Heart (tissue), 3 donors: ENCODE measurements around the gene FARP1.

GRCh38 chr13:98142351-98143169, at the start of gene FARP1:
Gene FARP1, plus strand, starts transcription at chr13:98143094.
- RAMPAGE, long total RNA, 2 experiments = no peak in any of the 2 experiments

DNA sequence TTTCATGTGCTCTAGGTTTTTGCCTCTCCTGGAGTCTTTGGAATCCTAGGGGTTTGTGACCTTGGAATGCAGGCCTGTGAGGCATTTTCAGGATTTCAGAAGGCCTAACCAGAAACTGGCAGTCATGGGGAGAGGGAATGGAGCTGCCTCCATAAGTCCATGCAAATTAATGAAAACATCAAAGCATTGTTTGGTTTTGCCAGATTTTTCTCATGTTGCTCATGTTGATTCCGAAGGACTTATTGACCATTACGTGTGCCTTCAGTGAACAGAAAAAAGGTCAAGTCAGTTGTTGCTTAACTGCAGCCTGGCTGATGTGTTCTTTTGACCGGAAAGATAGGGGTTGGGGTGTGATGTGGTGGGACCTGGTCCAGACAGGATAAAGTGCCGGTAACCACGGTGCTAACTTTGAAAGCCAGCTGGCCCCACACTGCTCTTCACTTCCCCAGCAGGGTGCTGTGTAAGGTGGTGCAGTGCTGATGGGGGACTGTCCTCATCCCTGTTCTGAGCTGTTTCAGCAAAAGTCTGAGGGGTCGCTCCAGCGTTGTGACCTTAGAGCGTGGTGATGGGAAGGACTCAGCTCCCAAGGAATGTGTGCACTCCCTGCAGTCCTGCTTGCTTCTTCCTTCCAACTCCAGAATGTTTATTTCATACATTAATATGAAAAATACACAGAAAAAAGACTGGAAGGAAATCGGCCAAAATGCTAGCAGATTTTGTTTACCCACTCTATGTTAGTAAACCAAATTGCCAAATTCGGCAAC, 3.5 kb downstream of the RNF113B start:
- RAMPAGE, long total RNA, 2 experiments = no peak in any of the 2 experiments

GRCh38 chr13:98212949-98213730, 36.1 kb upstream of the RNF113B start:
- RAMPAGE, long total RNA, 2 experiments = no peak in any of the 2 experiments

GRCh38 chr13:98476157-98476426, 100.8 kb downstream of the STK24 start:
- RAMPAGE, long total RNA, 2 experiments = no peak in any of the 2 experiments

GRCh38 chr13:98490408-98490932, 86.4 kb downstream of the STK24 start:
- RAMPAGE, long total RNA, 2 experiments = no peak in any of the 2 experiments

DNA sequence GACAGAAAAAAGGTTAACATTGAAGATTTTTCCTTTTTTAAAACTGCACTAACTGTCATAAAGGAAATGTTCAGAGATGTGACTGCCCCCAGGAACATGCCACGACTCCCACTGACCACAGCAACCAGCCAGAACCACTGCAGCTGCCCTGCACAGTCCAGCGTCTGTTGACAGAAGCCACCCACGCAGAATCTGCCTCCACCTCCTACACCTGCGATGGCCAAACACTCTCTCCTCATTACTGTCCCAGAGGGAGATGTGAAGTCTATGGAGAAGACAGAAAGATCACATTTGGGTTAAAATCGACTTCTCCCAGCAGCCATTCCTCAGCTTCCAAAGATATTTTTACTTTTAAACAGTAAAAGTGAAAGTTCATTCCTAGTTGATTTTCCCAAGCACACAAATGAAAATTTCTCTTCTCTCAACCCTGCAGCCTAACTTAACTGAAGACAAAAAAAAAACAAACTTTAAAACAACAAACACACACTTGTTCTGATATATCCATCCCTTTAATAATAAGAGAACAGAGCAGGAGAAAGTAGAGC, 73.1 kb downstream of the STK24 start:
- RAMPAGE, long total RNA, 2 experiments = no peak in any of the 2 experiments

GRCh38 chr13:98523325-98524194, 53.3 kb downstream of the STK24 start:
- RAMPAGE, long total RNA, 2 experiments = no peak in any of the 2 experiments

GRCh38 chr13:98529328-98530364, 47.3 kb downstream of the STK24 start:
- RAMPAGE, long total RNA, 2 experiments = no peak in any of the 2 experiments

GRCh38 chr13:98568211-98568442, 8.8 kb downstream of the STK24 start:
- RAMPAGE, long total RNA, 2 experiments = no peak in any of the 2 experiments

GRCh38 chr13:98751268-98751855, 1.1 kb downstream of the SLC15A1 start:
- RAMPAGE, long total RNA, 2 experiments = no peak in any of the 2 experiments

DNA sequence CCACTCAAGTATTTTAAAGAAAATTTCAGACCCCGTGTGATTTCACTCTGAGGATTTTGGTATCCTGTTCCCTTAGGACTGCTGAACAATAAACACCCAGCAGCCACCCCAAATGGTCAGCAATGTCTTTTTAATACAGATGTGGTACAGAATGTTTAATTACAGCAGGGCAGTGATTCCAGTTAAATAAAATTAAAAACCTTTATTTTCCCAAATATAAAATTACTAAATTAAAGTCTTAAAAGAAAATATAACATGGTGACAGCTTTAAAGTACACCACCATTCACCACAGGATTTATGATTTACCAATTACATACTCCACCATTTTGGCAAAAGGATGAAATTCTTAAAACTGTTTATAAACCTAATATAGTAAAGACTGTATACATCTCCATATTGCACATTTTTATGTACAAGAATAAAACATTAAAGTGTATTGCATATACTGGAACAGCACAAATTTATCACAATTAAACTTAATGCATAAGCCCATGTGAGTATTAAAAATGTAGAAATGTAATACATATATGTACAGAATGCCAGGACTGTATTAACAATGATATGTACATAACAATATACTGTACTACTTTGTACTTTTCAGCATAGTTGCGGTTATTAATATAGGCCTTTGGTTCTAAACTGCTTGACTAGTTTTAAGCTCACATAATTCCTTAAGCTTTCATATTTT, 41.0 kb upstream of the SLC15A1 start:
- RAMPAGE, long total RNA, 2 experiments = no peak in any of the 2 experiments

DNA sequence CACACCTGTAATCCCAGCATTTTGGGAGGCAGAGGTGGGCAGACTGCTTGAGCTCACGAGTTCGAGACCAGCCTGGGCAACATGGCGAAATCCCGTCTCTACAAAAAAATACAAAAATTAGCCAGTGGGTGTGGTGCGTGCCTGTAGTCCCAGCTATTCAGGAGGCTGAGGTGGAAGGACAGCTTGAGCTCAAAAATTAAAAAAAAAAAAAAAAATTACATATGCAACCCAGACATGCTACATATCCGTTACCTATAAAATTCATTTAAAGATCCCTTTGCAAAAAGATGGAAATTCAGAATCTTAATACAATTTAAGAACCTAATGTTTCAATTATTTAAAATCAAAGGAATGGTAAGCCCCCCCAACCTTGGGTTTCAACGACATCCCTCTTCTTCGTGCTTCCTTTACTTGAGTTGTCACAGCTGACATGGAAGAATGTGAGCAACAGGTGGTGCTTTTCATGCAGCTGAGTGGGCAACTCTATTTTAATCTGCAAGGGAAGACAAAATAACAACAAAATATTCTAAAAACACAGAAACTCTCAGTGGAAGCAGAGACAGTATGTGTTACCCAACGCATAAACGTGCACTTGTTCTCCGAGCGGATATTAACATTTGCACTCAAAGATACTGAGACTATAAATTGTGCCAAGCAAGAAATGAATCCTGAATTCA, 92.4 kb downstream of the DOCK9 start:
- RAMPAGE, long total RNA, 2 experiments = no peak in any of the 2 experiments

- RAMPAGE, long total RNA, 2 experiments = no peak in any of the 2 experiments
Observed at GRCh38 chr13:98937898-98938381, 39.9 kb downstream of the DOCK9 start.

DNA sequence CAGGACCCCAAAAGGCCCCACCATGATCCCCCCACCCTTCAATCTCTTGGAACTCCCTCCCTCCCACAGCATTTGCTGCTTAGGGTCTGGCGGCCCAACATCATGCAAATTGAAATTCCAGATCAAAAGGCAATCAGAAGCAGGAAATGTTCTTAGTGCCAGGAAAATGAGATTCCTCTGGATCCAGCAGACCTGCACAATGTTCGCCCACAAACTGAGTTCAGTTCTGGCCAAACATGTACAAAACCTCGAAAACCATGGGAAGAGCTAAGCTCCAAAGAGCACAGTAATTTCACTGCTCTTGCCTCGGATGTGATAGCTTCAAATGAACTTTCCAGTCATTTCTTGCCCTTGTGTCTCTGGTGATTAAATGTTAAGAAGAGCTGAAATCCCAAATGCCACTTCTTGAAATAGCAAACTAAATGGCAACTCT, 14.7 kb downstream of the DOCK9 start:
- RAMPAGE, long total RNA, 2 experiments = no peak in any of the 2 experiments

DNA sequence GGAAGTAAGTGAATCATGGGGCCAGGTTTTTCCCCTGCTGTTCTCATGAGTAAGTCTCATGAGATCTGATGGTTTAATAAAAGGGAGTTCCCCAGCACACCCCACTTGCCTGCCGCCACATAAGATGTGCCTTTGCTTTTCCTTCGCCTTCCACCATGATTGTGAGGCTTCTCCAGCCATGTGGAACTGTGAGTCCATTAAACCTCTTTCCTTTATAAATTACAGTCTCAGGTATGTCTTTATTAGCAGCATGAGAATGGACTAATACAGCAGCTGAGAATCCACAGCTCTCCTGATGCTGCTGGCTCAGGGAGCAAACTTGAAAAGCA, 14.6 kb upstream of the DOCK9 start:
- RAMPAGE, long total RNA, 2 experiments = no peak in any of the 2 experiments

- RAMPAGE, long total RNA, 2 experiments = no peak in any of the 2 experiments
Observed at GRCh38 chr13:99062365-99063299, 84.8 kb upstream of the DOCK9 start.

GRCh38 chr13:99205204-99205734, 4.6 kb downstream of the UBAC2 start:
- RAMPAGE, long total RNA, 2 experiments = no peak in any of the 2 experiments

DNA sequence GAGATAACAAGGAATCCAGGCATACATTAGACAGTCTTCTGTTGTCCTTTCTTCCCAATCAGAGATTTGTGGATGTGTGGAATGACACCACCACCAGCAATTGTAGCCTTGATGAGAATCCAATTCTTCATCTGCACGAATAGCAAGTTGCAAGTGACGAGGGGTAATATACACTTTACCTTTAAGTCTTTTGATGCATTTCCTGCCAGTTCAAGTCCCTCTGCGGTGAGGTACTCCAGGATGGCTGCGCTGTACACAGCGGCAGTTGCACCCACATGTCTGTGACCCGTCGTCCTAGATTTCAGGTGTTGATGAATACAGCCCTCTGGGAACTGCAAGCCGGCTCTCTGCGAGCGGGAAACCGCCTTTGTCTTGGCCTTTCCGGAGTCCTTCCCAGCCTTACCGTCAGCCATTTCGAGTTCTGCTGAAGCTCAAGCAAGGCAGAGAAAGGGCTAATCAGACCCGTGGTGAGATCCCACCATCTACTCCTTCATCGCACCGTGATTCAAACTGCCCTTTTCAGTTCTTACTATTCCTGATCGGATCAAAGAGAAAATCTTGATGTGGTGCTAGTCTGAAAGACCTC, 14.8 kb downstream of the UBAC2 start:
- RAMPAGE, long total RNA, 2 experiments = no peak in any of the 2 experiments

DNA sequence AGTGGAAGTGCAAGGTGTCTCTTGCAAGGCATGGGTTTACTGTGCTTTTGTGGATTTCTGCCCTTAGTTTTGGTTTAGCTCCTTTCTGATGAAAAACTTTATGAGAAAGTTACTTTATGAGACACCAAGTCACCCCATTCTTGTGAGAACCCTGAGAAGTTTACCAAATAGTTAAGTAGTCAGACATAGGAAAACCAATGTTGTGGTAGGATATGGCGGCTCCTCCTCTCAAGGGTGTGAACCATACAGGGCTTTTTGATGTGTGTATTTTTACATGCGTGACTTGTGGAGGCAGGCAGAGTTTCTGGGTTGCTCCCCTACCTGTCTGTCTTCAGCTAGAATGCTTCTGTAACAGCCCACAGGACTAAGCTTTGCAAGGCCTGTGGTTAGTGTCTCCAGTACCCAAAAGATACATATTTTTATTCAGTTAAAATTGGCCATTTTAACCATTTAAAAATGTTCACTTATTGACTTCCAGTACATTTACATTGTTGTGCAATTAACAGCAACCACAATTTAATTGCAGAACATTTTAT, 18.3 kb downstream of the UBAC2 start:
- RAMPAGE, long total RNA, 2 experiments = no peak in any of the 2 experiments

DNA sequence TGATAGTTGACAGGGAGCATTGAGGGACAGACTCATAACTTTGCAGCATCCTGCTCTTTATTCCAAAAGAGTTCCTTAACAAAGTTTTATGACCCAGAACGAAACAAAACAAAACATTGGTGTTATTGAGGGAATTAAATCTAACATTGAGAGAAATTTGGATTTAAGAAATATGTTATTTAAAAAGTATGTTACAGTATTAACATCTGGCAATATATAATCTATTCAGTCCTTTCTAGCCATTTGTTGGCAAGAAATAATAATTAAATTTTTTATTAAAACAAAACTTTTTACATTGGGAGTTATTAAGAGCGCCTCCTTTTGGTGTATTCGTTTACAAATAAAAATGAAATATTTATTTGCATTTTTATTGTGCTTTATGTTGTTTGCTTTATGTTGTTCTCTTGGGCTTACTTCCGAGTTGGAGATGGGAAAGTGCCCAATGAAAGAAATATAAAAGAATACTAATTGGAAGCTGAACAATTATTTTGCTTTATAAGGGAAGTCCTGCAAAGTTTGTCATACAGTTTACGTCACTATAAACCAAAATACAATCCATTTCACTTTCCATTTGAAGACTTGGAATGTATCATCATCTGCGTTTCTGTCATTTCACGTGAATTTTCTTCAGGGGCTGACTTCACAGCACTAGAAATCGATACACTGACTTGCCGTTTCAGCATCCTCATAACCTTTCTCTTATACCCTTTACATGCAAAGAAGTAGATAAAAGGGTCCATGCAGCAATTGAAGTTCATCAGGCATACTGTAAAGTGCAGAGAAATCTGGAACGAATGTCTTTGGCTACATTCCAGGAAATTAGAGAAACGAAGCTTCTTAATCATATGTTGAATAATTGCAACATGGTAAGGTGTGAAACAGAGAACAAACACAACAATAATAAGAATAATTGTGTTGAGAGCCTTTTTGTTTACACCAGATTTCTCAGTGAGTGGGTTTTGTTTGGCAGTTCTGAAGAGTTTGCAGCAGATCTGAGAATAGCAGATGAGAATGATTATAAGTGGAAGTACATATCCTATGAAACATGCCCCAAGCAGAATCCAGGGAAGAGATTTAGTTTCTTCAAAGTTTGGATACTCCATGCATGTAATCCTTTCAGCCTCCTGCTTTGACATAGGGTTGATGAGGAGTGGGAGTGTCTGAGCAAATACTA, 12.3 kb downstream of the GPR183 start:
- RAMPAGE, long total RNA, 2 experiments = no peak in any of the 2 experiments